ENCODE measurements around the genes YAP1, DYNC2H1 and MSANTD4.

- PRO-cap: no peak
Measured at GRCh38 chr11:100861240-100862041, 174.4 kb downstream of the ARHGAP42 start.

DNA sequence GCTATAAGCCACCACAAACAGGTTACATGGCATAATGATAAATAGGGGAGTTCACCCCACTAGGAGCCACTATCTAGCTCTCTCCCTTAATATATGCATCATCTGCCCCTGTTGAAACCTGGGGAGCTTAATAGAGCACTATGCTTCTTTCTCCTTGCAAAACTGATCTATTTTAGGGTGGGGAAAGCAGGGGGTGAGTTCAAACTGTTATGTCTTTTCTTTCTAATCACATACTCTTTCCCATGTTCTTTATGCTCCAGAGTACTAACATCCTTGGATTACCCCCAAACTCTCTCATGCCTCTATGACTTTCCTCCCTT lies 32.7 kb downstream of the PGR start:
- PRO-cap: no peak

- PRO-cap: no peak
Measured at GRCh38 chr11:101441868-101442137, 142.0 kb downstream of the TRPC6 start.

GRCh38 chr11:101444778-101445313 lies 139.0 kb downstream of the TRPC6 start:
- PRO-cap: no peak

GRCh38 chr11:101909548-101910125 lies 5.2 kb upstream of the CEP126 start:
- PRO-cap: no peak

- PRO-cap: bidirectional peak, plus-strand start at chr11:102110450, minus-strand start at chr11:102110034; bidirectional peak, plus-strand start at chr11:102110637, minus-strand start at chr11:102110644
Measured at GRCh38 chr11:102109707-102110869, at the start of gene YAP1. Gene YAP1, plus strand, starts transcription at chr11:102110447.

DNA sequence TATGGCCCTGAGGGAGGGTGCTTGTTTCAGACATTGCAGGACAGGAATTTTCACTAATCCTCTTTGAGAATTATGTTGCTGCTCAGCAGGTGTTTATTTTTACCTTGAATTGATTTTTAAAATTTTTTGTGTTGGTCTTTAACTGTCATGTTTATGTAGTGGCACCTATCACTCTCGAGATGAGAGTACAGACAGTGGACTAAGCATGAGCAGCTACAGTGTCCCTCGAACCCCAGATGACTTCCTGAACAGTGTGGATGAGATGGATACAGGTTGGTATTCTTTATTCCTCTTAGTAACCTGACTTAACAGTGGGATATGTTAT lies 90.0 kb upstream of the BIRC3 start:
- PRO-cap: no peak

DNA sequence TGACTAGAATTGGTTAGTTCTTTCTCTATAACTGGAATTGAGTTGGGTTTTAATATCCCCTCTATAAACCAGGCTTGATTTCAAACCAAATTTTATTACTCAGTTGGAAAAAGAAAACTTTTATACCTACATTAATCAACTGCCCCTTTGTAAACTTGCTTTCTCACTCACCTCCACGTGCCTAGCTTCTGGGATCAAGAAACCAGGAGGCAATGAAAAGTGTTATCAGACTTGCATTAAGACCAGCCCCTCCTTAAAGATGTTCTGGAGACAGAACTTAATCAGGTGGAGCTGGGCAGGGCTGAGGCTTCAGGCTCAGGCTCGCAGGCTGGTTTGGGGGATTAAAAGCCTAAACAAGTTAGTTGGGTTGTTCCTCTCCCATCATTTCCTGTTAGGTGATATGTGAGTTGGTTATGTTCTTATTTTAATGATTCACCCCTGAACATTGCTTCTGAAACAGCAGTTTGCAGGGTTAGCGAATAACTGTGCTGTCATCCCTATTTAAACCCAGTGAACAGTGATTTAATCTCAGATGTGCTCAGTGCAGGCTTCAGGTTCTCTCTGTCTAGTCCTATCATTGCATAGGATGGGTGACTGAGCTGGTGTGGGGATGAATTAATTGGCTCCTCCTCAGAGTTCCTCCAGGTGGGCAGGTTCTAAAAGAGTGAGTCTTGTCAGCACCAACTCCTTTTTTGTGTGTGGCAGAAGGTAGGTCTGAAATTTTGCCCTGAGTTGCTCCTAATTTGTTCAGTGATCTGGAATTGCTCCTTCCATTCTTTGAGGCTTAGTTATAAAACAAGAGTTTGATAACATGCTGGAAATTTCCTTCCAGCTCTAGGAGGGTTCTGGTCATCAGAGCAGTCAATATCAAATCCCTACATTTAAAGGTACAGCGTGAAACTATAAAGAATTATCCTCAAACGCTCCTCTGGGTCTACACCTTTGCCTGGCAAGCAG lies 47.3 kb upstream of the BIRC3 start:
- PRO-cap: no peak

GRCh38 chr11:102401878-102402348 lies 50.7 kb downstream of the TMEM123 start:
- PRO-cap: no peak

DNA sequence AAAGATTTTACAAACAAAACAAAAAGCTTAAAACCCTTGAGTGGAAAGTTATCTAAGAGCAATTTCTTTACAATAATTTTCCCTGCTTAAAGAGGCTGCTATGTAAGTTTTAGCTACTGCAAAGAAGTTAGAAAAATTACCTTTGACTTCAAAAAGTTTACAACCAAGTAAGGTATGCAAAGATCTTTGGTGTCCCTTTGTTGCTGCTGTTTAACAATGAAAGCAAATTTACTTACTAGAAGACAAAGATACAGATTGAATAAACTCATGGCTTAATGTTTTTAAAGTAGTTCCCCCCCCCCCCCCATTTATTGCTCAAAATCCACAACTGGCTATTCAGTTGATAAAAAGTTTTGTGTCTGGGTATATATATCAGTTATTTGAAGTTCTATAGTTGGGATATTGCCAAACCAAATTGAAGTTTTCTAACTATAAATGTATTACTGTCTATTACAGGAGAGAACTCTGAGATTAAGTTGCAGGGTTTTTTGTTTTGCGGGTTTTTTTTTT lies 25.9 kb downstream of the TMEM123 start:
- PRO-cap: no peak

- PRO-cap: no peak
Measured at GRCh38 chr11:102475838-102476515, 23.4 kb upstream of the TMEM123 start.

GRCh38 chr11:103109076-103109982 lies at the start of gene DYNC2H1:
Gene DYNC2H1, plus strand, starts transcription at chr11:103109426.
- PRO-cap: bidirectional peak, plus-strand start at chr11:103109460, minus-strand start at chr11:103109354; bidirectional peak, plus-strand start at chr11:103109717, minus-strand start at chr11:103109622

DNA sequence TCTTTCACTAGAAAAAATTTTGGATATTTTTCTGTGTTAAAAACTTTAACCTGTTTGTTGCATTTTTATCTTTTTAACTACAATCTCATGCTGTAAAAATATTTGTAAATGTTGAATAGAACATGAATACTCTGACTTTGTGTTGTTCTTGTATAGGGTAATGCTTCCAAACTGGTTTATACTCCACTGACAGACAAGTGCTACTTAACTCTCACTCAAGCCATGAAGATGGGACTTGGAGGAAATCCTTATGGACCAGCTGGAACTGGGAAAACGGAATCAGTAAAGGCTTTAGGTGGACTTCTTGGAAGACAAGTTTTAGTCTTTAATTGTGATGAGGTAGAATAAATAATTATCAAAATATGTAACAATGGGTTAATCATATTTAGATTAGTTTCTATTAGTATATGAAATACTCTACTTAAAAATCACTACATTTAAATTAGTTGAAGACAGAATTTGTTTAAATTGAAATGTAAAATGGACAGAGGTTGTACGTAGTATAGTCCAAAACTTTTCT lies 60.8 kb downstream of the DYNC2H1 start:
- PRO-cap: no peak

DNA sequence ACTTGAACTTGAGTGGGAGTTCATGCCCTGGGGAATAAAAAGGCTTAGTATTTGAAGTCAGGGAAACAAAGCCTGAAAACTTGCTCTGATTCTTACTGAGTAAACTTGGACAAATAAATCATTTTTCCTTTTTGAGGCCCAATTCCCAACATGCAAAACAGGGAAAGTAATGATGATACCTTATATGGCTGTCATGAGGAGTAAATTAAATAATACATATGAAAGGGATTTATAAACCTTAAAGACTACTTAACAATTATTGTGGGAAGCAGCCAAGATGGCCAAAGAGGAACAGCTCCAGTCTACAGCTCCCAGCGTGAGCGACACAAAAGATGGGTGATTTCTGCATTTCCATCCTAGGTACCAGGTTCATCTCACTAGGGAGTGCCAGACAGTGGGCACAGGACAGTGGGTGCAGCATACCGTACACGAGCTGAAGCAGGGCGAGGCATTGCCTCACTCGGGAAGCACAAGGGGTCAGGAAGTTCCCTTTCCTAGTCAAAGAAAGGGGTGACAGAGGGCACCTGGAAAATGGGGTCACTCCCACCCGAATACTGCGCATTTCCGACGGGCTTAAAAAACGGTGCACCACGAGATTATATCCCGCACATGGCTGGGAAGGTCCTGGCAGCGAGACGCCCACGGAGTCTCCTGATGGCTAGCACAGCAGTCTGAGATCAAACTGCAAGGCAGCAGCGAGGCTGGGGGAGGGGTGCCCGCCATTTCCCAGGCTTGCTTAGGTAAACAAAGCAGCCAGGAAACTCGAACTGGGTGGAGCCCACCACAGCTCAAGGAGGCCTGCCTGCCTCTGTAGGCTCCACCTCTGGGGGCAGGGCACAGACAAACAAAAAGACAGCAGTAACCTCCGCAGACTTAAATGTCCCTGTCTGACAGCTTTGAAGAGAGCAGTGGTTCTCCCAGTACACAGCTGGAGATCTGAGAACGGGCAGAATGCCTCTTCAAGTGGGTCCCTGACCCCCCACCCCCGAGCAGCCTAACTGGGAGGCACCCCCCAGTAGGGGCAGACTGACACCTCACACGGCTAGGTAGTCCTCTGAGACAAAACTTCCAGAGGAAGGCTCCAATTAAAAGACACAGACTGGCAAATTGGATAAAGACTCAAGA lies 297.4 kb upstream of the DDI1 start:
- PRO-cap: no peak

DNA sequence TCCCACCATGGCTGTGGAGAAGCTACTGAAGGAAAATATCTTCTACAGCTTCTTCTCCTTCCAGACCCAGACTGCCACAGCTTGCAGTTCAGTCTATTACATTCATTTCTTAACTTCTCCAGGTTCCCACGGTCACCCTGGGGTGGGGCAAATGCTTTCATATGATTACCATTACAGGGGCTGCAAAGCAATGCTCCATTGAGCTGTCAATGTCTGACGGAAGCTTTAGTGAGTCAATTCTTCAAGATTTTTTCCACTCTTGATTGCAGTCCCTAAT lies 233.4 kb upstream of the DDI1 start:
- PRO-cap: no peak

GRCh38 chr11:104694451-104694819 lies 273.9 kb downstream of the CASP4 start:
- PRO-cap: no peak

- PRO-cap: no peak
Measured at GRCh38 chr11:104970573-104970903, 2.2 kb upstream of the CASP4 start.

- PRO-cap: no peak
Measured at GRCh38 chr11:105612808-105613055, 2.9 kb downstream of the GRIA4 start.

- PRO-cap: no peak
Measured at GRCh38 chr11:105960159-105960907, 61.7 kb downstream of the MSANTD4 start.

- PRO-cap: bidirectional peak, plus-strand start at chr11:106022011, minus-strand start at chr11:106022043; bidirectional peak, plus-strand start at chr11:106022559, minus-strand start at chr11:106022224
Measured at GRCh38 chr11:106021608-106022901, at the start of gene MSANTD4. Gene MSANTD4, minus strand, starts transcription at chr11:106022240.